Daoy (cell line): ENCODE results near the gene AKAP3.

DNA sequence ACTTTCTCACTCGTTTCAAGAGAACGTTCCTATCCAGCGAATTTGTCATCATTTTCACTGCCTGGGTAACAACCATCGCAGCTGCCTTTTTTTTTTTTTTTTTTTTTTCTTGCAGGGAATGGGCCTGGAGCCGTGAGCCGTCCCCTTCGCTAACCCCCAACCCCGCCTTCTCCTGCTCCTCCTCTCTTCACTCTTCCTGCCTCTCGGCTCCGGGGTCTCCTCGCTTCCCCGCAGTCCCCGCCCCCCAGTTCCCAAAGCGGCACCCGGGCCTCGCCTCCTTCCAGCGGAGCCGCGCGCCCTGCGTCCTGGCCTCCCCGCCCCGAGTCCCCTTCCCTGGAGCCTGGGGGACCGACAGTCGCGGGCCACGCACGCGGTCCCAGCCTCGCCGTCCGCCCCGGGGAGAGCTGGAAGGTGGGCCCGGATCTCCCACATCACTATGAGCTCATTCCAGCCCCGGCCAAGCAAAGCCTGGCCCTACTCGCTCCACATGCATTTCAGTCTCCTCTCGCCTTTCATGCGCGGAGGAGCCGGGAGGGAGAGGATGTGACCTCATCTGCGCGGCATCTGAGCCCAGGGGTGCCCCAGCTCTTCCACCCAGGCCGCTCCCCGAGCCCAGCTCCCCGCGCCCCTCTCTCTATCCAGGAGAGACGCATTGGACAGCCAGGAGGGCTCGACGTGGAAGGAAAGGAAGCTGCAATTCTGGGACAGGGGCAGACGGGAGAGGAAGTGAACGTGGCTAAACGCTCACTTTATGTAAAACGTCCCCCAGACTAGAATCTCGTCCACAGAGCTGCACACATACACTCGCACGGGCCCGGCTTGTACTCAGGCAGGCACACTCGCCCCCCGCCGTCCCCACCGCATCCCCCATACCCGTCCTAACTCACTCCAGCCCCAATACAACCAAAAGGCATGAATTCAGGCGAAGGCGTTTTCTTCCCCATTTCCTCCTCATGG, 108.8 kb upstream of the CCND2 start:
- RAMPAGE, long total RNA, result no peak

DNA sequence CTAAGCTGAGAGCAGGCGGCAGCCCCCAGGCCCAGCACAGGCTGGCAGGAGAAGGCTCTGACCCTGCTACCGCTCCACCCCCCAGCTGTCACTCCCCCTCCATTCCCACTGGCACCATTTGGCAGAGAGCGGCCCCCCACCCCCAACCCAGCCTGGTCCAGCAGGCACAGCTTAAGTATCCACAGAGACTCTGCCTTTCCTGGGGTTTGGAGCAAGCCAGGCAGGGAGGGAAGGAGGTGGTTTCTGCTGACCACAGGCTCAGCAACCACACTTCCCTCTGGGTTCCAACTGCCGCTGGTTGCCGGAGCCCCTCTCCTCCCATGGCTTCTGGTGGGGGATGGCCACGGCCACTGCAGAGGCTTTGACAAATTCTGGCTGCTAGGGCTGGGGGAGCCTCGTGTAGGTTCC, 30.5 kb upstream of the CCND2 start:
- RAMPAGE, long total RNA, result no peak

GRCh38 chr12:4252609-4253073, 20.9 kb upstream of the CCND2 start:
- RAMPAGE, long total RNA, result no peak

DNA sequence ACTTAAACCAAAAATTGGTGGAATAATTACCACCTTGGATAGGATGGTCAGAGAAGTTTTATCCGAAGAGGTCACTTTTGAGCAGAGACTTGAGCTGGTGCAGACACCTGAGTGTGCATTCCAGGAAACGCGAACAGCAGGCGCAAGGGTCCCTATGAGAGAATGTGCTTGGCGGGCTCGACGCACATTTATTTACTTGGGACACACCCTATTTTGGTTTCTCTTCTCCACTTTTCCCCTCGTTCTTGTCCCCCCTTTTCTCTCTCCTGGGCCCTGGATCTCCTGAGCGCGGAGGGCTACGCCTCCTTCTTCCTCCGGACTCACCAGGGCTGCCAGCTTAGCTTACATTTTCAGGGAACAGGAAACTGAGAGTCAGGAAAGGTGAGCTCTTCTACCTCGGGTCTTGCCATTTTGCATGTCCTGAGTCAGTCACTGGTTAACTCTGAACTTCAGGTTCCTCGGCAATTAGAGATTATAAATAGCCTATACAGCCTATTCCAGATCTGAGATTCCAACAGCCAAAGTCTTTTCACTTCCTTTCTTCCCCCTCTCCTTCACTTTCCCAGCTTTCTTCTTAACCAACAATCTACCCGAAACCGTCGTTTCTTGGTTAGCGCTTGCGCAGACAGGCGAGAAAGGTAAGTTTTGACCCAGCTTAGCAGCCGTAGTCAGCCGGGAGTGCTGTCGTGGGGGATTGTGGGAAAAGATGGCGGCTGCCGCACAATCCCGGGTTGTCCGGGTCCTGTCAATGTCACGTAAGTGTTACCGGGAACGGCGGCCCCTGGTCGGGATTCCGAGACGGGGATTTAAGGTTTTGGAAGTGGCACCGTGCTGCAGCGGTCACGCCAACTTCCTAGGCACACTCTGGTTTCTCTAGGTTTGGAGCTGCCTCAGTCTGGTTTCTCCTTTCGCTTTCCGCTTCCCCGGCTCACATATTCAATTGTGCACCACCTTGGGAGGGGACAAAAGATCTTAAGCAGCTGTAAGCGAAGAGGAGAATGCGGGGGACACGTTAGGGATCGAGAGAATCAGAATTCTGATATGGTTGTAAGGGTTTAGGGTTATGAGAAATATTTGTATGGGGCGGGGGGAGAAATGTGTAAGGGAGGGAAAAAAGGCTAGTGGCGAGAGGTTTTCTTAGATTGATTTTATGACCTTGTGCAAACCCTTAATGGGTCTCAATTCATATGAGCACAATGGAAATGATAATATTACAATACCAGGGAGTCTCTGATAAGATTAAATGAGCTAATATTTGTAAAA, at the start of gene AKAP3:
Gene AKAP3, minus strand, starts transcription at position 631 of the 1,263 bp plus-strand sequence.
- RAMPAGE, long total RNA, result no peak

- RAMPAGE, long total RNA, result no peak
Observed at GRCh38 chr12:4959870-4960570, 50.3 kb downstream of the KCNA1 start.

DNA sequence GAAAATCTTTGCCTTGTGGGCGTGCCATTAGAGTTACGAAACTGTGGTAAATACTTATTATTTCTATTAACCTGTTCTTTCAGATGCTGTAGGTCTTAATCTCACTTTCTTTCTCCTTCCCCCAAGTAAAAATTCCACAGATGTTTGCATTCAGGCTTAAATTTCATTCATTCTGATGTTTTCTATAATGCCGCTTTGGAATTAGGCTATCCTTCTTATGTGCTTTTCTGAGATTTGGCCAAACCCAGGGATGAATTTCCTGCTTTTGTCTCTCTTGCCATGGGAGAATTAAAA, 71.0 kb downstream of the KCNA5 start:
- RAMPAGE, long total RNA, result no peak

DNA sequence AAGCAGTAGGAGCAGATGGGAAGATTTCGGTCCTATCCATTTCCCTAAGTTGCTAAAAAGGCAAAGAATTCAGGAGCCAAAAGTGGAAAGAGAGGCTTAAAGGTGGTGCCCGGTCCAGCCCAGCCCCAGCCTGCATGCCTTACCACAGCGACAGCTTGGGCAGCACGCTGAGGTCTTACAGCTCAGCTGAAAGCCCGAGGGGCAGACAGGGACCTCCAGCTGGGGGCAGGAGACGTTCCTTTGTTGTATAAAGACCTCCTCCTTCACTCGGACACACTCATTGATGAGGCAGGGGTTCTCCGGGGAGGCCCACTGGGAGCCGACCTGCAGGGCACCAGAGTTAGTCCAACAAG, 24.0 kb upstream of the ANO2 start:
- RAMPAGE, long total RNA, result no peak

DNA sequence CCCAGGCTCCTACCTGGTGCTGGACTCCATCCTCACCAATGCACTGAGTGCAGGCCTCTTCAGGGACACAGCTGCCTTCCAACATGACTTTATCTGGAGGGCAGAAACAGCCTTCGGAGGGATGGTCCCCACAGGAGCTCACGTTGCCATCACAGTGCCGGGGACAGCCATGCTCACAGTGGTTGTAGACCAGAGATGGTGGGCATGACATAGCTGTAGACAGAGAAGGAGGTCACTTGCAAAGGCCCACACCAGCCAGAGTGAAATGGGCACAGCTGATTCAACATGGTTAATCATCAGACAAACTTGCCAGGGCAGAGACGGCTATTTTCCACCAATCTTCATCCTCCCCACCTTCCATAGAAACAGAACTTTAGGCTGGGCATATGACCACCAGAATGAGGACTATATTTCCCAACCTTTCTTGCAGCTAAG, 46.8 kb upstream of the ANO2 start:
- RAMPAGE, long total RNA, result no peak

DNA sequence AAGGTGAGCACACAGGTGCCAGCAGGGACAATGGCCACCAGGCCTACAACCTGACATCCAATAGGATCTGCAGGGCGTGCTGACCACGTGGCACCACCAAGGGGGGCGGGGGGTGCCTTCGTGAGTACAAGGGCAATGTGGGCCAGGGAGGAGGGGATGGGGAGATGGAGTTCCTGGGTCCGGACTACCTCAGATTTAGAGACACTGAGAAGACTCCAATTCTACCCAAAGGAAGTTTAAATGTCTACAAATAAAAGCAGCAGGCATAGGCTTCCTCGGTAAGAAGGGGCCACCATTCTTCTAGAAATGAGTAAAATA, 71.8 kb upstream of the ANO2 start:
- RAMPAGE, long total RNA, result no peak

DNA sequence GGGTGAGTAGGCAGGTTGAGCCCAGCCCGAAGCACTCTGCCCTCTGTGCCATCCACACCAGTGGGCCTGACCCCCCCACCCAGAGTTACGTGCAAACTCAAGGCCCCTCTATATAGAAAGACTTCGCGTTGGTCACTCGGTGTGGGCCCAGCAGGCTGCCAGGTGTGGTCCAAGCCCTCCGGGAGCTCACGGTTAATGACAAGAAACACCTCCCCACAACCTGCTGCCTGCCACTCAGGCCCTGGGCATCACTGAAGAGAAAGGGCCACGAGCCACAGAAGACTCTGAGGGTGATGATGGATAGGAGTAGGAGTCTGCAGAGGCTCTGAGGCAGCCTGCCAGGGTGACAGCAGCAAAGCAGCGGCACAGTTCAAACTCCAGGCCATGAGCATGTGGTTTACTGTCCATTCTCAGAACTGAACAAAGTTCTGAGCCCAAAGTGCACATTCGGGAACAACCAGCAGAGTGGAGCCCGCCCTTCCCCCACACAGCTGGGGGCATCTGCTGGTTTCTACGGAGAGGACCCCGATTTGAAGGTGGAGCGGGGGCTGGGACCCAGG, 66.0 kb downstream of the VWF start:
- RAMPAGE, long total RNA, result no peak

GRCh38 chr12:6074339-6074857, 50.1 kb downstream of the VWF start:
- RAMPAGE, long total RNA, result no peak

GRCh38 chr12:6074900-6075486, 49.5 kb downstream of the VWF start:
- RAMPAGE, long total RNA, result no peak

DNA sequence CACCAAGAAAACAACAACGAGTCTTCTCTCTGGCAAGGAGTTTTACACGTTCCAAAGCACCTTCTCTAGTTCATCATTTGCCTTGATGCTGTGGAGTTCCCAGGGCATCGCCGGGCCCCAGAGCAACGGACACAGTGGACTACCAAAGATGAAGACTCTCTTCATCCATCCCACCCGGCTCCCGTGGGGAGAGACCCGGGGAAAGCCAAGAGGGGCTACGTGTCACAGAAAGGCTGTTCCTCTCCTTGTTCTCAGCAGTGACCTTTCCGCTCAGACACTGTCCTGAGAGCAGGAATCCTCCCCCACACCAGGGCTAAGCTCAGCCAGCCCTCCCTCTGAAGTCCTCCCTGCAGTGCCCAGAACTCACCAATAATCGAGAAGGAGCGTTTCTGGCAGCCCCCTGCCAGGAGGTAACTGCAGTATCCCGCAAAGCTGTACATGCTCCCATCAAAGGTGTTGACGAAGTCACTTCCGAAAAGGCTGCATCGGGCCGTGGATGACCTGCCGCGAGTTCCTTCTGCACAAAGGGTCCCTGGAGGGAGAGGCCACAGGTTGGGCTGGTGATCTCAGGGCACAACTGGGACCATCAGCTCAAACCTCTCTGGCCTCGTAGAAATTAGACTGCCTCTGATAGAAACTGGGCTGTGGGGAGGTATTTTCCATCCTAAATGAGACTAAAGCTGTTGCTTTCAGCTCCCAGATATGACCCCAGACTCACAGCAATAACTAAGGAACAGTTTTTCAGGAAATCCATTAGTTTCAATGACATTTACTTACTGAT, 3.5 kb downstream of the VWF start:
- RAMPAGE, long total RNA, result no peak

GRCh38 chr12:6197668-6198588, 2.3 kb upstream of the CD9 start:
- RAMPAGE, long total RNA, result no peak

DNA sequence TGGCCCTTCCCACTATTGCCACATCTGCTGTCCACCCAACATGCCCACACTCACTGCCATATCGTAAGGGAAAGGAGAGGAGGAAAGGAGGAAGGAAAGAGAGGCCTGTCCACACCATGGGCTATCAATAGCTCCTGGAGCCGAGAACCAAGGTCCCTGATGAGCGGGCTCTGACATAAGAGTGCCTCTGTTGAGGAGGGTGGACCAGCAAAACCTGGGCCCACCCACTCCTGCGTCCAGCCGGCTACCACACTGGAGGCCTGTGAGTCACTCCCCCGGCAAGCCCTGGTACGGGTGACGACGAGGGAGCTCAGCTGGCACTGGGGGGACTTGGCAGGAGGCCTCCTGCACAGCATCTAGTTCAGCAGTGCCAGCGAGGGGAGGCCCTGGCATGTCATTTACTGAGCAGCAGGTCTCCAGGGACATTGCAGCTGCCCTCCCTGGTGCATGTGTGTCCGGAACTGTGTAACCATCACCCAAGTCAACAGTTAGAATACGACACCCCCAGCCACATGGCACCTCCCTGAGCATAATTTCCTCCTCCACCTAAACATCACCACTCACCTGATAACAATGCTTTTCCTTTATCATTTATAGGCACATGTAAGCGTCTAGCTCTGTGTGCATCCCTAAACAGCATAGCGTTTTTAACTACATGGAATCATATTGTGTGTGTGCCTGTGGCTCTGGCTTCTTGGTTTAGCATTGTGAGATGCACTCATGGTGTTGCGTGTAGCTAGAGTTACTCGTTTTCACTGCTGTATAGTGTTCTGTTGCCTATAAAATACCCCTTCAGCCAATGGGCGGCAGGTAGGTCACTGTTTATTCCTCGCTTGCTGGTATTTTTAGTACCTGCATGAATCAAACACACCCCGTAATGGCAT, 24.4 kb downstream of the CD9 start:
- RAMPAGE, long total RNA, result no peak

- RAMPAGE, long total RNA, result no peak
Observed at GRCh38 chr12:6225620-6226464, 25.6 kb downstream of the CD9 start.

GRCh38 chr12:6294786-6295580, 15.5 kb upstream of the PLEKHG6 start:
- RAMPAGE, long total RNA, result no peak

DNA sequence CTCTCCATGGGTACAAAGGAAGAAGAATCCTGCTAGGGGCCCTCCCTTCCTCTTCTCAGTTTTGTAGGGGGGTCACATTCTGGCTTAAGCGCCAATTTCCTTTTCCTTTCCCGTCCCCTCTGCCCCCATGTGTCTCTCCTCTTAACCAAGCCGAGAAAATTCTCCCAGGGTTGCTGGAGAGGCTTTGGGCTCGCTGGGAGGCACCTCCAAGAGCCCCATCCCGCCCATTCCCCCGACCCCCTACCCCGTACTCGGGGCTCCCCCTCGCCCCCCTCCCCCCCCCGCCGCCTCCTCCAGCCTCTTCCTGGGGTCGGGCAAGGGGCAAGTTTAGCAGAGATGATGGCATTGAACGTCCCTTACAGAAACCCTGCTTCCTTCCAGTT, 13.5 kb downstream of the PLEKHG6 start:
- RAMPAGE, long total RNA, result no peak

- RAMPAGE, long total RNA, result no peak
Observed at GRCh38 chr12:6328855-6329146, 13.1 kb downstream of the TNFRSF1A start.

- RAMPAGE, long total RNA, result no peak
Observed at GRCh38 chr12:6332816-6333074, 9.1 kb downstream of the TNFRSF1A start.